Placental pericyte (primary cell): ENCODE results near the genes PHF5A, MEI1 and SMDT1.

GRCh38 chr22:40728696-40729323, 49.5 kb downstream of the MCHR1 start:
- CAGE, long polyA plus RNA: no peak

- CAGE, long polyA plus RNA: no peak
These were observed 60.7 kb downstream of the MCHR1 start for GRCh38 chr22:40739850-40740452.

- CAGE, long polyA plus RNA: no peak
These were observed 67.5 kb downstream of the MCHR1 start for GRCh38 chr22:40746720-40747195.

- CAGE, long polyA plus RNA: no peak
These were observed 21.9 kb downstream of the EP300 start for GRCh38 chr22:41114121-41114914.

GRCh38 chr22:41181815-41182231, 23.3 kb upstream of the L3MBTL2 start:
- CAGE, long polyA plus RNA: no peak

- CAGE, long polyA plus RNA: no peak
These were observed 8.0 kb upstream of the CHADL start for GRCh38 chr22:41248714-41249173.

DNA sequence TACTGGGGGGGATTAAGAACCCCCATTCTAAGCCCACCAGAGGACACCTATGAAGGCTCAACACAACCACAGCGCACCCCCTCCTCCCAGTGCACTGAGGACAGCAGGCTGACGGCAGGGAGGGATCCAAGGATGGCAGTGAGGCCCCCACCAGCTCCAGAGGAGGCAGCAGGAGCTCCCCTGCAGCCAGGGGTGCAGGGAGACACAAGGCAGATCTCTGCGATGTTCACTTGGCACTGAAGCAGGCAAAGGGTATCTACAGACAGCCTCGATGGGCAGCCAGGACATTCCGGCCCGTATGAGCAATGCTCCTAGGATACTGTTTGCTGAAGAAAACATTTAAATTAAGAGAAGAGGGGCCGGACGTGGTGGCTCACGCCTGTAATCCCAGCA, 19.5 kb upstream of the CHADL start:
- CAGE, long polyA plus RNA: no peak

DNA sequence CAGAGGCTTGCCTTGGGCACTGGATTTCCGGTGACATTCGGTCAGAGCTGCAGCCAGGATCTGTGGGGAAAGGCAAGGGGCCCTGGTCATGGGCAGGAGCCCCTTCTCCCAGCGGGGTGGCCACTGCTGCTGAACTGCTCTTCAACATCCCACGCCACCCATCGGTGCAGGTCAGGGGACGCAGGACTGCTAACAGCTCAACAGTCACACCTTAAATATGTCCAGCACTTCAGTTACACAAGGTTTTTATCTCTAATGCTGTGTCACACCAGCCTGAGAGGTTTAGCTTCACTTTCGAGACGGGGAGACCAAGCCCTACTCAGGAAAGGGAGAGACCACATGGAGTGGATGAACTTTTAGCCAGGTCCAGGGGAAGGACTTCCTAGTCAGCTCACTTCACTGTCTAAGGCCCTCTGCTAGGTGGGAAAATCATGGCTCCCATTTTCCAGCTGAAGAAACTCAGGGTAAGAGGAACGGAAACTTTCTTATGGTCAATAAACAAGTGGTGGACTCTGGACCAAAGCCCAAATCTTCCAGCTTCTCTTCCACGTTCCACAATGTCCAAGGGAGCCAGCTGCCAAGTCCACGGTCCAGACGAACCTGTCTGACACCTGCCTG, 20.9 kb upstream of the CHADL start:
- CAGE, long polyA plus RNA: no peak

DNA sequence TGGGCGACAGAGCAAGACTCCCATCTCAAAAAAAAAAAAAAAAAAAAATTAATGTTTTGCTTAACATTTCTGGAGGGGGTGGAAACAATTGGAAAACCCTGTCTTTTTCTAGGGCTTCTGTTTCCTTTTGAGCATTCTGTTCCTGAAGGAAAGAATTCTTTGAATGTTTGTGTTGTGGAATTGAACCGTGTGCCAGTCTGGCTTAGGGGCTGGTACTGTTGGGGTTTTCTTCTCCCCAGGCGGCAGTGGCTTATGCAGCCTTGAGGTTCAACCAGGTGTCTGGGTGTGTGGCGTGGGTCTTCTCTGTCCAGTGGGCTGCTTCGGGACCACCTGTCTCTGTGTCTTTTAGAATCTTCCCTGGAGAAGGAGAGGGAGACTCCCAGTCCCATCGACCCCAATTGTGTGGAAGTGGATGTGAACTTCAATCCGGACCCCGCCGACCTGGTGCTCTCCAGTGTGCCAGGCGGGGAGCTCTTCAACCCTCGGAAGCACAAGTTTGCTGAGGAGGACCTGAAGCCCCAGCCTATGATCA, 12.1 kb downstream of the TEF start:
- CAGE, long polyA plus RNA: no peak

GRCh38 chr22:41436871-41437452, 9.6 kb downstream of the TOB2 start:
- CAGE, long polyA plus RNA: no peak

DNA sequence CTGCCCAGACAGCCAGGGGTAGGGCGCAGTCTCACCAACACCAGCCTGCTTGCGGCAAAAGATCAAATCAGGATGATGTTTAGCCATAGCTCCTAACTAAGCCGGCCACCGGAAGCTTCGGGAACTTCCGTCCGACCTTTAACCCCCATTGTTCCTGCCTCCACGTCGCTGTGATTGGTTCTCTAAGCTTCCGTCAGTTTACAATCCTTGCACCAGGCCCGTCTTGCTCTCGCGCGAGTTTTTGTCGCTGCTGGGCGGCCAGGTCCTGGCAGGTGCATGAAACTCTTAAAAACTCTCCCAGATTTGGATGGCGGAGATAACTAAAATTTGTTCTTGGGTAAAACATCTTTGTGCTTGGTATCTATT, at the start of gene PHF5A:
TSS of gene PHF5A (minus strand) at position 126 of the 366 bp plus-strand sequence.
- CAGE, long polyA plus RNA: no peak

- CAGE, long polyA plus RNA: no peak
These were observed 24.3 kb downstream of the POLR3H start for GRCh38 chr22:41519914-41520392.

DNA sequence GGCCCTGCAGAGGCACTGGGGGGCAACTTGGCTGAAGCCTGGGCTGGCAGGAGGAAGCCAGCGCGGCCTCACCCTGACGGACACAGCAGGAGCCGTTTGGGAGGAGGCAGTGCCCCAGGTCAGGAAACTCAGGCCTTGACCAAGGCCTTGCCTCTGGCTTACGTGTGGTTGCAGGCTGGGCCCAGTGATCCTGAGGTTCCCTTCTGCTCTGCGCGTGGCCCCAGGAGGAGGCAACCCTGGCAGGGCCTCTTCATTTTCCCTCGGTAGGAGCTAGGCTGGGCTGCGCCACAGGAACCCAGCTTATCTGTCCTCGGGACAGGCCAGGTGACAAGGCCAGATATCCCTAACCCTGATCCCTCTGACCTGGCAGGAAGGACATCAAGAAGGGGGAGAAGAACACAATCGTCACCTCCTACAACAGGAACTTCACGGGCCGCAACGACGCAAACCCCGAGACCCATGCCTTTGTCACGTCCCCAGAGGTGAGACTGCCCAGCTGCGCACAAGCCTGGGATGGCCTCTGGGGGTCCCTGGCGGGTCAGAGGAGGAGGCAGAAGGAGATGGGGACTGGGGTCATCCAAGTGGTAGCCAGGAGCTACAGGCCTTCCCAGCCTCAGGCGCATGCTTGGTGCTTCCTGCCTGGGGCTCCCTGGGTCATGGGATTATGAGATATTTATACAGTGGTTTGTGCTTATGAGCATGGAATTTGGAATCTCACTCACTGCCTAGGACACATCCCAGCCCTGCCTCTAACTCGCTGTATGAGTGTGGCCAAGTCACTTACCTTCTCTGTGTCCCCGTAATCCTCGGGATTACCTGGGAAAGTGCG, 20.6 kb downstream of the POLR3H start:
- CAGE, long polyA plus RNA: no peak

- CAGE, long polyA plus RNA: no peak
These were observed 12.4 kb downstream of the POLR3H start for GRCh38 chr22:41531710-41532528.

GRCh38 chr22:41699070-41699978, at the start of gene MEI1:
Gene MEI1 (plus strand): TSS chr22:41699503.
- CAGE, long polyA plus RNA: no peak

DNA sequence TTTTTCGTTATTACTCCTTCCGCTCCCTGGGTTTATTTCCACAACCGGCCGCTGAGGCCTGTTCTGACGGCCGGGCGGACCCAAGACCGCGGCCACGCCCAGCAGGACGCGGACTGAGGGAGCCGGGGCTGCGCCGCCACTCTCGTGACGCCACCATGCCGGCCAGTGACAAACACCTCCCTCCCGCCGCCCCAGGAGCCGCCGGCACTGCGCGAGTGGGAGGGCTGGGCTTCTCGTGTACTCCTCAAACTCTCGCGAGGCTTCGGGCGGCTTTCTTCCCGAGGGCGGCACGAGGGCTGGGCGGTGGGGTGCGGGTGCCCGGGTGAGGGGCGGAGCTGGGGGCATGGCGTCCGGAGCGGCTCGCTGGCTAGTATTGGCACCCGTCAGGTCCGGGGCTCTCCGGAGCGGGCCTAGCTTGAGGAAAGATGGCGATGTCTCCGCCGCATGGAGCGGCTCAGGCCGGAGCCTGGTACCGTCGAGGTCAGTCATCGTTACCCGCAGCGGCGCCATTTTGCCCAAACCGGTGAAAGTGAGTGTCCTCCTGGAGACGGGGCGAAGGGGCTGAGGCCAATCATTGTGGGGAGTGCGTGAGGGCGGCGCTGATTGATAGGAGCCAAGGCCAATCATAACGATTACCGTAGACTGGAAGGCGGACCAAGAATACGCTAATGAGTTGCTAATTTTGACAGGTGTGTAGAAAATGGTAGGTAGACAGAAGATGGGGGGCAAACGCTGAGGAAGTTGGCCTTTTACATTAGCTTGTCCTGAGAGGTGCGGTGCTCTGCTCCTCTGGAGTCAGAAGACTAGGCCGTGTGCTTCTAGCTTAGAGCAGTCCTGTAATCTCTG, at the start of gene SMDT1:
TSS of gene SMDT1 (plus strand) at position 275 of the 846 bp plus-strand sequence.
- CAGE, long polyA plus RNA: no peak

DNA sequence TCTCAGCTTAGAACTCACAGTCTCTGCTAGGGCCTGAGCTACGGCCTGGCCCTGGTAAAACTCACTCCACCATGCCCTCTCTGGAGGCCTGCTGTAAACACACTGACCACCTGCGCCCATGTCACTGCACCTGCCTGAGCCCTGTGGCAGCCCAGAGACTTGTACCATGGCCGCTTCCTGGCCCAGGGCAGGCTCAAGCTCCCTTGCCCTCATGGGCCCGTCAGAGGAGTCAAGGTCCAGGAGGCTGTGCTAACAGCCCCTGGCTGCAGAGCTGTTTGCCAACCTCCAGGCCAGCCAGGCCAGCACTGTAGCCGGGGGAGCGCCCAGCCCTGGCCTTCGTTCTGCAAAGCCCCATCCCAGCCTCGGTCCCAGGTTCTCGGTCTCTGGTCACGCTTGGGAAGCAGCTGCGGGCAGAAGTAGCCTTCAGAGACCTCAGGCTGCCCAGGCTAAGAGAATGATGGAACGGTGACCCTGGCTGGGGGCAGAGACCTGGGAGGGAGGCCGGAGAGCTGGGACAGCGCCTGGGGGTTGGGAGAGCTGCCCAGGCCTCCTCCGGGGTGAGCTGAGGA, 11.8 kb upstream of the TCF20 start:
- CAGE, long polyA plus RNA: no peak

GRCh38 chr22:42340538-42341790, 70.5 kb upstream of the TCF20 start:
- CAGE, long polyA plus RNA: no peak

- CAGE, long polyA plus RNA: no peak
These were observed 57.5 kb downstream of the NFAM1 start for GRCh38 chr22:42374648-42375177.

DNA sequence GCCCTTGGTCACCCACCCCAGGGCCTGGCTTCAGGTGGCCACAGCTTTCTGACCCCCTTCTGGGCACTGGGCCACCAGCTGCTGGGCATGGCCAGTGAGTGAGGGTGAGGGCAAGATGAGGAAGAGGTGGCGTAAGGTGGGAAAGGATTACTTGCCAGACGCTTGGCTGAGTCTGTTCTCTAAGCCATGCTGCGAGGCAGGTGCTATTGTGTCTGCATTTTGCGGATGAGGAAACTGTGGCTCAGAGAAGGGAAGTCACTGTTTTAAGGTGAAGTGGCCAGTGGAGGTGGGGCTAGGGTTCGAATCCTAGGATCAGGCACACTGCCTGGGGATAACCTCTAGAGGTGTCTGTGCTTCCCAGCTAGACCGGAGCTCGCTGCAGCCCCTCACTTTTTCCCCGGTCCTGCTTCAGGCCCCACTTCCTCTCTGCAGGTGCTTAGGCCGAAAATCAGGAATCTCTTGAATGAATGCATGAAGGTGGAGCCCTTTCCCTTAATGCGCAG, 7.9 kb upstream of the NFAM1 start:
- CAGE, long polyA plus RNA: no peak